GM23248 (cell line): ENCODE measurements around the gene GLT1D1.

GRCh38 chr12:126768548-126769083, 1498.4 kb upstream of the TMEM132C start:
- RAMPAGE, long total RNA: no peak

- RAMPAGE, long total RNA: no peak
Measured at GRCh38 chr12:126787240-126787733, 1479.7 kb upstream of the TMEM132C start.

- RAMPAGE, long total RNA: no peak
Measured at GRCh38 chr12:127157288-127158704, 1109.2 kb upstream of the TMEM132C start.

GRCh38 chr12:127205565-127206094, 1061.3 kb upstream of the TMEM132C start:
- RAMPAGE, long total RNA: no peak

DNA sequence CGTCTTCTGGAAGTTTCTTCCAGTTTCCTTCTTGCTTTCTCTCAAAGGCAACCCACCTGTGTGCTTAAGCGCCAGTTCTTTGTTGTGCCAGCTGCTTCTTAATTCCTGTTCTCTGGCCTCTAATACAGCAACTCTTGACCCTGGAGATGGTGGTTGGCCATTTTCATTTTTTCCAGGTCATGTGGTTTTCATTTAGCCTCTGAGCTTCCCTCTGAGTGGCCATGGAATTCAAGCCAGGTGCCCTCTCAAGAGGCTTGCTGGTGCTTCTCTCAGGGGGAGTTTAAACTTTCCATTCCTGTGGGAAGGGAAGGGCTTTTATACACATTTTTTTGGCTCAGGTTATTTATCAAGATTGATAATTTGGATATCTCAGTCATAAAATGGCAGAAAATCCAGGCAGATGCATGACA, 950.0 kb upstream of the TMEM132C start:
- RAMPAGE, long total RNA: no peak

- RAMPAGE, long total RNA: no peak
Measured at GRCh38 chr12:127640120-127640517, 626.9 kb upstream of the TMEM132C start.

- RAMPAGE, long total RNA: no peak
Measured at GRCh38 chr12:128075871-128076188, 191.1 kb upstream of the TMEM132C start.

DNA sequence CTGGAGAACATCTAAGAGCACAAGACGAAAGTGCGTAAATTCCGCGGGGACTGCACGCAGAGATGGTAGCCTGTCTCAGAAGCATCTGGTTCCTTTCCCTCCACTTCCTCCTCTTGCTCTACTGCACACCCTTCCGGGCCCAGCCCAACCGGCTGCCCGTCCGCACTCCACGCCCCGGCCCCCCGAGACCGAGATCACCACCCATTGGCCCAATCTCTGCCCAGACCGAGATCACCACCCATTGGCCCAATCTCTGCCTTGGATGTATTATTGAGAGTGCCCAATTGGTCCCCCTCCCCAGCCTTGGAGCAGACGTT, 75.7 kb upstream of the TMEM132C start:
- RAMPAGE, long total RNA: no peak

DNA sequence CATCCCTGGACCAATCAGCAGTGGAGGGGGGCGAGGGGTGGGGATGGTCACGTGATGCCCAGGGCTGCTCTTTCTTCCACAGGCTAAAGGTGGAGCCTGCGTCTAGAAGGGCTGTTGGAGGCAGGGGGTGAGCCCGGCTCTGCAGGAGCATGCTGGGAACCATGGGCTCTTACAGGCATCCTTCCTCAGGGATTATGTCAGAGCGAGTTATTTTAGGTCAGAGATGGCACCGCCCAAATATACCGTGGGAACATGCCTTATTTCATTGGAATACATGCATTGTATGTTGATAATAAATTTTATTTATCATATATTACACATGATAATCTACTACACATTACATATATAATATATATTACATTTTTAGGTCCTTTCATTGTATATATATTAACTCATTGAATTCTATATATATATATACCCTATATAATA, 75.3 kb upstream of the TMEM132C start:
- RAMPAGE, long total RNA: no peak

GRCh38 chr12:128361586-128362198, 94.7 kb downstream of the TMEM132C start:
- RAMPAGE, long total RNA: no peak

GRCh38 chr12:128603811-128604302, 219.9 kb downstream of the SLC15A4 start:
- RAMPAGE, long total RNA: no peak

DNA sequence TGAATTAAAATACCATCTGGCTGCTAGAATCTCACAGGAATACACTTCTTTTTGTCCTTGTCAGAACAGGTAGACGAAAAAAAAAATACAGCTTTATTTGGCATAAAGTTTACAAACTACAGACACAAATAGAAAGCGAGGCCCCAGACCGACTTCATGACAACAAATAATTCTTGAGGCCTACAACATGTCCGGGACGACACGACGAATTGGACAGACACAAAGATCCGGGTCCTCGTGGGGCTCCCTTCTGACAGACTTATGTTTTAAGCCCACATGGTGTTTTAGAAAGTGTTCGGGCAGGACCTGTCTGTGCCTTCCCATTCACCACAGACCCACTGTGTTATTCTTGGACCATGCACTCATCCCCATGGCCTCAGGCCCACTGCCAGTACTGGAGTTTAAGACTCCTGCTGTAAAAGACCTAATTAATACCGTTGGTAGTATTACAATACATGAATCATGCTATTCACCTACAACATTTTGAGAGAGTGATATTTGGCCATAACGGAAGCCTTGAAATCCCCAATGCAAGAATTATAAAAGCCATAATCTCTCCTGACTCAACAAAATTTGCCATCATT, 20.0 kb downstream of the SLC15A4 start:
- RAMPAGE, long total RNA: no peak

DNA sequence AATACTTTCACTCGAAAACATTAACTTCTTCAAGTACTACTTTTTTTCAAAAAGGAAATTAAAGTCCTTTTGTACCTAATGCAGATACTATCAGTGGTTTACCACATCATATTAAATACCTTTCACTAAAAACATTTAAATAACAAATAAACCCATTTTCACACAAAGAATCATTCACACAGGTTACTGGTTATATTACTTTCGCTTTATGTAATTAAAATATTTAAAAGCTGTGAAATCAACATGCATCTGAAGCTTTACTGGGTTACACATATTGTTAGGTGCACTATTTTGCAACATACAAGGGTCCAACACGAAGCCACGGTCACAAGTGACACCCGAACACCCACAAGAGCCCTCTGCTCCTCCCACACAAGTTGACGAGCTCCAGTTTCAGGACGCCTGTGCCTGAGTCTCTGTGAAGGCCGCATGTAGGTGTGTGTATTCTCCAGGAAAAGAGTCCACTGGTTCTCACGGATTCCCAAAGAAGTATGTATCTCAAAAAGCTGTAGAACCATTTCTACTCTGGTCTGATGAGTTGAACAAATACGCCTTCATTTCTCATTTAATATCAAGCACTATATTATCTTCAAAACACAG, 12.0 kb downstream of the SLC15A4 start:
- RAMPAGE, long total RNA: no peak

- RAMPAGE, long total RNA: no peak
Measured at GRCh38 chr12:128853104-128853720, at the start of gene GLT1D1. GLT1D1 (plus strand) TSS chr12:128853478.

- RAMPAGE, long total RNA: no peak
Measured at GRCh38 chr12:129109466-129109852, 256.2 kb downstream of the GLT1D1 start.

- RAMPAGE, long total RNA: no peak
Measured at GRCh38 chr12:129821121-129821503, 82.7 kb downstream of the TMEM132D start.

- RAMPAGE, long total RNA: no peak
Measured at GRCh38 chr12:129874536-129874840, 29.3 kb downstream of the TMEM132D start.

DNA sequence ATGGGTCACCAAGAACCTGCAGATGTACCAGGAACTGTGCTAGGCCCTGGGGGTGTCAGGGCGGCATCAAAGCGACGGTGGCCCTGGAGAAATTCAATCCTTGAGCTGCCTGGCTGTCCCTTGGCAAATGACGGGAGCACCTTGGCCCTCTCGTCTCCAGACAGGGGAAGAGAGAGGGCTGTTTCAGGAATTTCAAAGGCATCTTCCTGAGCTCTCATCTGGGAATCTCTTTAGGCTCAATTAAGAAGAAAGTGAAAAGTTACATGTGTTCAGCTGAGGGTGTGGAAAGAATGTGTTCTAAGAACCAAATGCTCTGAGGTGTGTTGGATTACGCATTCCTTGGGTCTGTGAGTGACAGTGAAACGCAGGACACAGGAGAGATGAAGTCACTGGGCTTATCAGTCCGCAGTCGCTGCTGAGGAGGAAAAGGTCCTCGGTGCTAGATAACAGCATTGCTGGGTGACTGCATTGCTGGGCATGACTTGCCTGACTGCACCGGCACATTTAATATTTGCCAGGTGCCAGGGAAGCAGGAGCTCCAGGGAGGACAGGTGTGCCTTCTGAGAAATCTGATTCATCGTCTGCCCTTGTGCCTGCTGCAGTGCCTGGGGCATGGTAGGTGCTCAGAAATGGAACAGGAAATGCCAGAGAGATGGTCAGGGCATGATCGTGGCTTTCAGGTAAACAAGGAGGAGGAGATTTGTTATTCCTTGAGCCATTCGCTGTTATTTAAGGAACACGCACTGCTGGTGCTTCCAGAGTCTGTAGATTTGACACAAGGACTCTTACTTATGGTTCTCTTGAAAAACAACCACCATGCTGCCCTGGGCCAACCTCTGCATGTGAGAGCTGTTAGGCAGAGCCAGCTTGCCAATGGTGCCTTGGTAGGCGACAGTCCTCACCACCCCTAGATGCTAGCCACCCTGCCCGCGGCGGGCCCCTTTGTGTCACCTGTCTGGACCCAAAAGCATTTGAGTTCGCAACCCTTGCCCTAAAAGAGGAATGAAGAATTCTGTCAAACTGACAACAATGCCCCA, 64.4 kb upstream of the FZD10 start:
- RAMPAGE, long total RNA: no peak

DNA sequence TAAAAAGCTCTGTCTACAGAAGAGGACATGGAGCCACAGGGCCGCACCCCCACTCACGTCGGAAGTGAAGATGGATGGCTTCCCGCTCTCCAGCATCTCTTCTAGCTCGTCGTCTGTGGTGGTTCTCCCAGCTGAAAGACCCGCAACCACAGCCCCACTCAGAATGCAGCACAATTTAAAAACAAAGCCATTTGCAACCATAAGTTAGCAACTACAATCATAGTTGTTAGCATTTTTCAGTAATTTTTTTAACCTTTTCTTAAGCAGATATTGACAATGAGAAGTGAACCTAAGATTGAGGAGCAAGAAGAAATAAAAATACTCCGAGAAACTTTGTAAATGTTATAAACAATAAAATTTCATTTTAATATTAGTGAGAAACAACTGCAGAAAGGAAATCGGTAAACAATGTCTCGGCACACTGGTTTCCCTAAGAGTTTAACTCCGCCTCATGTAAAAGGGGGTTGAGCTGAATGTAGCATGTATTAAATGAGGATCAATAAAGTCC, 37.6 kb downstream of the STX2 start:
- RAMPAGE, long total RNA: no peak

DNA sequence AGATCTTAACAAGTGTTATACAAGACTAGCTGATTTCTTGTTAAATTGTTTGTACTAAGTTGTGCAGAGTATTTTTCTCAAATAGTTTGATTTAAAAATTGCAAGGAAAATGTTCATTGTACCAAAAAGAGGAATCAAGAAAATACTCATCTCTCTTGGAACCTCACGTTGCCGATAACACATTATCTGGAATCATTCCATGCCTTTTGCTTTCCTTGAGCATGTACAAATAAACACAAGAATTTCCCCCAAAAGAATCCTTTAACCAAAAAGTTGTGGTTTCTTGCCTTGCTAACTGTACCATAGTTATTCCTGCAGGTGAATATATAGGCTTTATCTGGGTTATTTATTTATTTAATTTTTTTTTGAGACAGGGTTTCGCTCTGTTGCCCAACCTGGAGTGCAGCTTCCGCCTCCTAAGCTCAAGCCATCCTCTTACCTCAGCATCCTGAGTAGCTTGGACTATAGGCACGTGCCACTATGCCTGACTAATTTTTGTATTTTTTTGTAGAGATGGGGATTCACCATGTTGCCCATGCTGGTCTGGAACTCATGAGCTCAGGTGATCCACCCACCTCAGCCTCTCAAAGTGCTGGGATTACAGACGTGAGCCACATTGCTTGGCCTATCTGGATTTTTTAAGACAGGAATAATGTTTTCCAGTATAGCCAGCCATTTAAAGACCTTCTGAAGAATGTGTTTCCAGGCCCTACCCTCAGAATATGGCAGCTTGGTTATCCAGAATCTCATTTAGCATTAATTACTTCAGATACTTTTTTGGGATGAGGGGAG, 1.9 kb downstream of the RAN start:
- RAMPAGE, long total RNA: no peak